Bronchus fibroblast of lung (primary cell): ENCODE measurements around the gene ZNF326.

DNA sequence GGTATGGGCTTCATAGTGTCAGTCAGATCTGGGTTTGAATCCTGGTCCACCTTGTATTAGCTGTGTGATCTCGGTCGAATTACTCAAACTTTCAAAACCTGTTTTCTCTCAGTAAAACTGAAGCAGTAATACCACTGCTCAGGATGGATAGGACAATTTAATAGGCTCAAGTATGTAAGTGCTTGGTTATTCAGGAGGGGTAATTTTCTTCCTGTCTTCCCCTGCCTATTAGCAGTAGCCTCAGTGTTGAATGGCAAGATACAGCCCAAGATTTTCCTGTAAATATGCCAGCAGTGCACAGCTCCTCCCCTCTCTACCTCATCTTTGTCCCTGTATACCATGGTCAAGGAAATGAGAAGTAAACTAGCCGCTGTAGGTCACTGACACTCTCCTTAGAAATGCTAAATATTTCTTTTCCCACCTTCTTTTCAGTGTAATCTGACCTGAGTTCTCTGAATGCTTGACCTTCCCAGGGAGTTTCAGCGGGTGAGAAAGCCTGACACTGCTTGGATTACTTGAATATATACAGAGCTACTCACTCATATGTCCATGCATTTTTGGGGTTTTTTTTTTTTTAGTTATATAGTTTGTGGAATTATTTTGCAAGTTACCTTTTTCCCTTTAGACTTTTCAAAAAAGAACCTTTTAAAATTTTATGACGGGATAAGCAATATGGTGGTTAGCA, 84.2 kb upstream of the ZNF326 start:
- RAMPAGE, long total RNA: no peak

DNA sequence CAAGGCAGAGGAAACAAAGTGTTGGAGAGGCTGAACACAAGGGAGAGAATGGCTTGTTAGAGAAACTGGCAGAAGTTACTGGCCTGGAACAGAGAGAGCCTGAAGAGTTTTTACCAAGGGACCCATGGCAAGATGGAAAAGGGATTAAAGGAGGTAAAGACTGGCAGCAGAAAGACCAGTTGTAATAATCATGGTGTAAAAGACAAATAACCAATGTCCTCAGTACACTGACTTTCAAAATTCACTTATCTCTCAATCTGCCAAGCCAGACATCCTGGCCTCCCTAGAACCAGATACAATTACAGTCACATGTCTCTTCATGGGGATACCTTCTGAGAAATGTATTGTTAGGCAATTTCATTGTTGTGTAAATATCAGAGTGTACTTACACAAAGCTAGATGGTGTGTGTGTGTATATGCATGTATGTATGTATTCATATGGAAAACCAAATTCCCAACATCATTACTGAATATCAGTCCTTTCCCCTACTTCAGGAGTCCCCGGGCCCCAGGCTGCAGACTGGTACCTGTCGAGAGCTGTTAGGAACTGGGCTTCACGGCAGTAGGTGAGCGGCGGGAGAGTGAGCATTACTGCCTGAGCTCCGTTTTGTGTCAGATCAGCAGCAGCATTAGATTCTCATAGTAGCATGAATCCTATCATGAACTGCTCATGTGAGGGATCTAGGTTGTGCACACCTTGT, 65.4 kb upstream of the ZNF326 start:
- RAMPAGE, long total RNA: no peak

GRCh38 chr1:89991019-89991626, 3.8 kb upstream of the ZNF326 start:
- RAMPAGE, long total RNA: no peak

DNA sequence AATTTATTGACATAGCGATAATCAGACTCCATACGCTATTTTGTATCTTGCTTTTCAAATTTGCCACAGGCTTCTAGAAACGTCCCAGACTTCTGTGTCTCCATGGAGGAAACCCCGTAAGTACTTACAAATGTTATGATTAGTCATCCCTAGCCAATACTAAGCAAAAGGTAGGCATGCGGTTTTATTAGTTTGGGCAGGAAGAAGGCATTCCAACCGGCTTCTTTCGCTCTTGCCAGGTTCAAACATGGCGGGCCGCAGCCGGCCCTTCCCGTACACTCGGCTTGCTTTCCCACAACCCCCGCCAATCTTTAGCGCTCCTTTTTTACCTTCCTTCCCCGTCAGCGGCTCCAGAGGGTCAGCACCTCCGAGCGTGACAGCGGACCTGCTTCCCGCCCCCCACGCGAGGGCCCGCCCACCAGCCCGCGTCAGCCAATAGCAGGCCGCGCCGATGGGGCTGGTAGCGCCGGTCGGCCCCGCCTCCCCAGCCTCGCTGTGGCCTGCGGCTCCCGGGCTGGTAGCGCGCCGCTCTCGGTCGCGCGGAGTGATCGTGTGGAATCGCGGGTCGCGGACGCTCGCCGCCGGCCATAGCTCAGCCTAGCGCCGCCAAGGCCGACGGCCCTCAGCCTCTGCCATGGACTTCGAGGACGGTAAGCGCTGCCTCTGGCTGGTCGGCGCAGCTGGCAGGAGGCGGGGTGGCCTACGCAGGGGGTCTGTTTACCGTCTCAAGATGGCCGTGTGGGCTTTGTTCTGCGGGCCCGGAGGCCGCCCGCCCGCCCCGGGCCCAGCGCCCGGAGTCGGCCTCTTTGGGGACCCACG, at the start of gene ZNF326:
TSS of gene ZNF326 (plus strand) at position 487 of the 819 bp plus-strand sequence.
- RAMPAGE, long total RNA: no peak

DNA sequence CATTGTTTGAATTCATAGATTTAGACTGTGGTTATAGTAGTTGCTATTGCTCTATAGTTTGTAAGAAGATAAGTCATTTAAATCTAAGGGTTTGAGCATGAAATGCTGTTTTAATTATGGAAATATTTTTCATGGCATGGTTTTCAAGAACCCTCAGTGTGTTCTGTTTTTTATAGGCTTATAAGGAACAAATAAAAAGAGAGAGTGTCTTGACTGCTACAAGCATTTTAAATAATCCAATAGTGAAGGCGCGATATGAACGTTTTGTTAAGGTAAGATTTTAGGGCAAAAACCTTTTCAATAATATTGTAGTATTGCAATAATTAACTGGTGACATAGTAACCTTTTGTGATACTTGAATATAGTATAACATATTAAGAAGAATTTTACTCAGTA, 27.2 kb downstream of the ZNF326 start:
- RAMPAGE, long total RNA: no peak

DNA sequence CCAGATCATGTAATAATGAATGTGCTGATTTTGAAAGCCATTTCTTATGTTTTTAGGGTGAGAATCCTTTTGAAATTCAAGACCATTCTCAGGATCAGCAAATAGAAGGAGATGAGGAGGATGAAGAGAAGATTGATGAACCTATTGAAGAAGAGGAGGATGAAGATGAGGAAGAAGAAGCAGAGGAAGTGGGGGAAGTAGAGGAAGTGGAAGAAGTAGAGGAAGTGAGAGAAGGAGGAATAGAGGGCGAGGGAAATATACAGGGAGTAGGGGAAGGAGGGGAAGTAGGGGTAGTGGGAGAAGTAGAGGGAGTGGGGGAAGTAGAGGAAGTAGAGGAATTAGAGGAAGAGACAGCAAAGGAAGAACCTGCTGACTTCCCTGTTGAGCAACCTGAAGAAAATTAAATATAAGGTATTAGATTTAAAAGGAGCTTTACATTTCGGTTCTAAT, 32.4 kb downstream of the ZNF326 start:
- RAMPAGE, long total RNA: no peak

DNA sequence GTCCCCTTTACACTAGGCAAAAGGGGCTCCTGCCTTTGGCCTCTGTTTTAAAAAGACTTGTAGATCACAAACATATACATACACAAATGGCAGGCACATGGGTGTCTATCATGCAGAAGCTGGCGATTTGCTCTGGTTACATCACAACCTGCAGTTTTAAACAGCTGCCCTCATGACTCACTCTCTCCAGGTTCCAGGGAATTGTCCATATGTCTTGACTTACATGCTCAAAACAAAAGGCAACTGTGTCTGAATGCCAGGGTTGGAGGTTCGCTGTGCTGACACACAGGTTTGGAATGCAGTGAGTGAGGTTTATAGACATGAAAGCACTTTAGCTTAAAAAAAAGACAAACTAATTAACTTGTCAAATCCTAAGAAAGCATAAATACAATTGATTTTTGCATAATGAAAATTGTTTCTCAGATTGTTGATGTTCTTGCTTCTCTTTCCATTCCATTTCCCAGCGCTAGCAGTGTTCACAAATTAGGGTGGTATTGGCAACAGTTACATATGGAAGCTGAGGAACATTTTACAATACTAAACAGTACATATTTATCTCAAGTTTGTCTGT, 313.9 kb downstream of the BARHL2 start:
- RAMPAGE, long total RNA: no peak

DNA sequence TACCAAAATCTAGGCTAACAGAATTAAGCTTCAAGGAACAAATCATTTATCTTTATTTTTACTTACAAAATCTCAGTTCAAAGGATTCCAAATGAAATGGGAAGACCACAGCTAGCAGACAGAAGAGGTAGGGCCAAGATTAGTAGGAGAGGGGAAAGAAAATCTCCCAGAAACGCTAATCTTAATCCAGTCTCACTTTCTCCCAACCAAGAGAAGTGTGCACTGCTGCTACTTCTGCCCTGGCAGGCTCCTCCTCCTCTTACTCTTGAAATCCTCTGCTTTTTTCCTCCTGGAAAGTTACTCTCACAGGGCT, 4.6 kb downstream of the ZNF644 start:
- RAMPAGE, long total RNA: no peak

- RAMPAGE, long total RNA: no peak
Measured at GRCh38 chr1:91160341-91160868, 138.6 kb upstream of the ZNF644 start.

- RAMPAGE, long total RNA: no peak
Measured at GRCh38 chr1:91548897-91549516, 48.4 kb downstream of the CDC7 start.

- RAMPAGE, long total RNA: no peak
Measured at GRCh38 chr1:91731288-91731755, 154.6 kb downstream of the TGFBR3 start.

DNA sequence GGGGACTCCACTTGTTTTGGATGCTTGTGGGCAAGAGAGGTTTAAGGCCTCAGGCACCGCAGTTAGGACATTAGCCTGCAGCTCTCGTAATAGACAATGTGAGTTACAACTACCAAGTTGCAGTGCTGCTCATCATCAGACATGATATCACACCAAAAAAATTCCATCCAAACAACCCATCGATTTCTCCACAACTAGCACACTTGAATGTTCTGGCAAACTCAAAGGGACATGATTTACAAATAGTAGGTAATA, 128.2 kb downstream of the TGFBR3 start:
- RAMPAGE, long total RNA: no peak

- RAMPAGE, long total RNA: no peak
Measured at GRCh38 chr1:91864599-91864930, 21.4 kb downstream of the TGFBR3 start.

- RAMPAGE, long total RNA: no peak
Measured at GRCh38 chr1:91948278-91948942, 791 bp upstream of the BRDT start.

- RAMPAGE, long total RNA: no peak
Measured at GRCh38 chr1:92476167-92476783, 10.4 kb downstream of the GFI1 start.

DNA sequence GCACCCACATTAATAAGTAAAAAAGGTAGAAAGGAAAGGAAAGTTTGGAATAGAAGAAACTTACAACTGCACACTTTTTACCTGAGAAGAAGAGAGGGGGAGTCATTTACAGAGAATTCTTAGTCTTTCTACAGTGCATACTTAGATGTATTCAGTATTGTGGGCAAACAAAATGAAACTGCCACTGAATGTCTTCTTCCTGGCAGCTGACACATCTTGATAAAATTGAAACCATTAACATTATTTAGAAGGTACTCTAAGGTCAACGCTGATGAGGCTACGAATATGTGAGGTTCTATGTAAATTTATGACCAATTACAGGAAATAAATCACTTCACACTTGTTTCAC, 51.2 kb upstream of the GFI1 start:
- RAMPAGE, long total RNA: no peak

- RAMPAGE, long total RNA: no peak
Measured at GRCh38 chr1:92543165-92543767, 56.5 kb upstream of the GFI1 start.

DNA sequence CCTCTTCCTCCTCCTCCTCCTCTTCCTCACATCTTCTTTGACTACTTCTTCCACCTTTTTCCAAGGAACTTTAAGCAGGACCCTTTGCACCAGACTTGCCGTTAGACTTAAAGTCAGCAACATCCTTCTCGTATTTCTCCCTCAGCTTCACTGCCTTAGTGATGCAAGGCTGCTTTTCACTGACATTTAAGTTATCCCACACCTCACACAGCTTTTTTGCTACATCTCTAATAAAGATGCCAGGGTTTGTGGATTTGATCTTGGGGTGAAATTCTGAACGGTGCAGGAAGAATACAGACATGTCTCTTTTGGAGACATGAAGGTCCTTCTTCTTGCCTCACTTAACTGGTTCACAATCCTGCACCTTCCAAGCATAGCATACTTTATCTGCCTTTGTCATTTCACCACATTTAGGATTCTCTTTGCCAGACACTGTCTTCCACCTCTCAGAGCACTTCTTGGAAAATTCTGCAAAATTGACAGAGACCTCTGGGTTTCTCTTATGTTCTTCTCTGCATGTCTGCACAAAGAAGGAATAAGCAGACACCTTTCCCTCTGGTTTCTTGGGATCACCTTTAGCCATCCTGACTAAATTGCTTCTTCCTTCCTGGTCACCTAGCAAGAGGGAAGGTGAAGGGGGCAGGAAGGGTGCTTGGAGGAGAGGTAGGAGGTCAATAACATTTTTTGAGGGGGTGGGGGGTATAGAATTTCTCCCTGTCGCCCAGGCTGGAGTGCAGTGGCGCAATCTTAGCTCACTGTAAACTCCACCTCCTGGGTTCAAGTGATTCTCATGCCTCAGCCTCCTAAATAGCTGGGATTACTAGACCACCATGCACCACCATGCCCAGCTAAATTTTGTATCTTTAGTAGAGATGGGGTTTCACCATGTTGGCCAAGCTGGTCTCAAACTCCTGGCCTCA, 137.6 kb downstream of the EVI5 start:
- RAMPAGE, long total RNA: no peak

DNA sequence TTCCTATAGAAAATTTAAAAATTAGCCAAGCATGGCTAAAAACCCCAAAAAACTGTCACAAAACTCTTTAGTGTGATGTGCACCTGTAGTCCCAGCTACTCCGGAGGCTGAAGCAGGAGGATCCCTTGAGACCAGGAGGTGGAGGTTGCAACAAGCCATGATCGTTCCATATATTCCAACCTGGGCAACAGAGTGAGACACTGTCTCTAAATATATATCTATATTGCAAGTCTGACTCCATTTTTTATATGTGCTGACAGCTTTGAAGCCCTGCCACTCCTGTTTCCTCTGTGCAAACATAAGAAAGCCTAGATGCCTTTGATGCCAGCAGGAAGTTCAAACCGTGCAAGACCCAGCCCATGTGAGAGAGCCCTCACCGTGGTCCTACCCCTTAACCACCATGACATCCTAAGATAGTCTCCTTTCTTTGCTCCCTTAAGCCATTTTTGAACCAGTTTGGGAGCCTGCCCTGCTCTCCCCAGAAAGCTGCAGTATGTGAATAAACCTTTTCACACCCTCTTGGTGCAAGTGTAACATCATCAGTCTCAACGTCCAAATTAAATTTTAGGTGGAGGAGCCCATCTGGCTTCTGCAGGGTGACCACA, 3.7 kb upstream of the DIPK1A start:
- RAMPAGE, long total RNA: no peak

GRCh38 chr1:93078435-93078952, 589 bp upstream of the MTF2 start:
- RAMPAGE, long total RNA: no peak